ENCODE results near the genes OLAH and ACBD7.

DNA sequence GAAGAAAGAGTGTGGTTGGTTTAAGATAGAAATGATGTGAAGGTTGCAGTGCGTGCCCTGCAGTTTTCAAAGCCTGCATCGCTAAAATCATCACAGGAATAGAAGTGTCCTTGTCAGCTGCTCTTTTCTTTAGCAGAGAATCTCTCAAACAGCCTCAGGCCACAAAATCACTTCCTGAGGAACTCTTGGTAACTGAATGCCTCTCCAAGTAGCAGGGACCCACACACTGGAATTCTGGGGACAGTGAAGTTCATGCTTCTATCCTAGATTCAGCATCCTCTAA lies 307.1 kb downstream of the FRMD4A start:
- RRBS: no CpG with 5 or more reads among the region's 2 CpGs

GRCh38 chr10:14185415-14186032 lies 145.2 kb downstream of the FRMD4A start:
- RRBS: no CpG with 5 or more reads among the region's 6 CpGs

DNA sequence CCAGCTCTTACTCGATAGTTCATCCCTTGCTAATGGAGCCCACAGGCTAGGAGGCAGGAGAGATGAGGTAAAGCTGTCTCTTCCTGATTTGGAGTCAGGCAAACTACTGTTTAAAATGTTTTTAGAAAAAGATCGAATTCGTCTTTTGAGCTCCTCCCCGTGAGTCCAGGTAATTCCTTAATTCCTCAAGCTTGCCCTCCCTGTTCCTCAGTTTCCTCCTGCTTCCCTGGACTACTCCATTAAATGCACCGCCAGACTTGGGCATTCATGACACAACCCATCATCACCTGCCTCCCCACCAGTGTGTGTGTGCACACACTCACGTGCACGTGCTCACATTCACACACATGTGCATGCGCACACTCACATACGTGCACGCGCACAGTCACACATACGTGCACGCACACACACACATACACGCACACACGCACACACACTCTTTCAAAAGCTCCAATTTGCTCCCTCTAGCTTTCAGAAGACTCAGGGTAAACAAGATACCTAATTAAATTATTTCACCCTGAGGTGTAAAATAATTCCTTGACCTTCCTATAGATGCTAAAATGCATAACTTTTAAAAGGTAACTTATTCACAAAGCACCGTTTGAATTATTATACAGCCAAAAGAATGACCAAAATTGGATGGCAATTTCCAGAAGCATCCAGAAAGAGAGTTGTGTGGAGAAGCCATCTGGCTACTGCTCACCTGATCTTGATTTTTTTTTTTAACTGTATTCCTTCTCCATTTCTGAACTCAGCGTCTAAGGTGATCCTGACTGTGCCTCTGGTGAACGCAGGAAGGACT lies 216.6 kb downstream of the FAM107B start:
- RRBS: no CpG with 5 or more reads among the region's 18 CpGs

- RRBS: no CpG with 5 or more reads among the region's 17 CpGs
Measured at GRCh38 chr10:14578184-14579167, 196.2 kb downstream of the FAM107B start.

- RRBS: no CpG with 5 or more reads among the region's 8 CpGs
Measured at GRCh38 chr10:14586643-14587295, 187.9 kb downstream of the FAM107B start.

GRCh38 chr10:14617184-14617713 lies 157.4 kb downstream of the FAM107B start:
- RRBS: no CpG with 5 or more reads among the region's 3 CpGs

DNA sequence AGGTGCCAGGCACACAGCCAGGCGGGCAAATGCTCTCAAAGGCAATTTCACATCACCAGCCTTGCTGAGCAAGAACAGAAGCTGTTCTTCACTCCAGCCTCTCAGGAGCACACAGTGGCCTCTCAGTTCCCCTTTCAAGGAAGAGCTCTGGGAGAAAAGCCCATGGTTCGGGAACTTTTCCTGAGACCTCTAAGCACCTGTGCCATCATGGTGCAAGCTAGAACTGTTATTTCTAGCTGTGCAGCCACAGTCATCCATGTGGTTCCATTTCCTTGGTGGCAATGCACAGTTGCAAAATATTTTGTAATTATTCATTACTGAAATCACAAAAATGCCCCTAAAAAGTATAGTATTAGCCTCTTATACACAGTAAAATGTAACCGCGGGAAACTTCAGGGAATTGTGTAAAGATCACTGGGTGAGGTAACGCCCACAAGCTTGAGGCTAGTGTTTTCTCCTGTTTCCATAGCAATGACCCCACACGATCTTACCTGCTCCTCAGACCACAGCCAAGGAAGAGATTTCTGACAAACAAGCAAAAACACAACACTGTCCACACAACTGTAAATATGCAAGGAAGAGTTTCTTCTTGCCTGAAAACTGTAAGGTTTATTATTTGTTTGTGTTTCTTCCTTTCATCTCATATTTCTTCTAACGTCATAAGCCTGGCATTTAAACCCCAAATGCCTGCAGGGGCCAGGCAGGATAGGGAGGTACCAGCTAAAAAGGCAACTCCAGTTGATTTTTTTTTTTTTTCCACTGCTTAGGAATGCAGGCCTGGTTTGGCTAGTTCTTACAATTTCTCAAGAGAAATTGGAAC lies 121.1 kb downstream of the FAM107B start:
- RRBS: no CpG with 5 or more reads among the region's 7 CpGs

DNA sequence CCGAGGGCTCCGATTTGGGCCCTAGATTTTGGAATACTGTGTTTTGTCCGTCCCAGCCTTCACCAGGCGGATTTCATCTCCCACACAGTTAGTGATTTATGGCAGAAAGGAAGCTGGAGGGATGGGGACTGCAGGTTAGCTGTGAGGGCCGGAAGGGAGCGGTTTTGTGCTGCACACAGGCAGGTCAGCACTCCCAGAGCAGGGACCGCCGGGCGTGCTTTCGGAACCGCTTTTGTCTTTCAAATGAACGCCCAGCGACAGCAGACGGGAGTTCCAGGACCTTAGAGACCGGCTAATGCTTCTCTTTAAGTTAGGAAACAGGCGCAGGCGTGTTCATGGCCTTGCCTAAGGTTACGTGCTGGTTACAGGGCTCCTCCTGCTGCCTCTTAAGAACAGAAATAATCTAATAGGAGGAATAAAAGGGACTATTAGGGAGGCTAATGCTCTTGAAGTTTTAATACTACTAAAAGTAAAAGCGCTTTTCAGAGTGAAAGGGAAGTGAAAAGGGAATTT lies 698 bp downstream of the MEIG1 start:
- RRBS: 1% methylated on average over 10 of the region's 19 CpGs

GRCh38 chr10:15043707-15044102 lies at the start of gene OLAH:
TSS of gene OLAH (plus strand) at chr10:15043943.
- RRBS: no CpG with 5 or more reads among the region's 2 CpGs

DNA sequence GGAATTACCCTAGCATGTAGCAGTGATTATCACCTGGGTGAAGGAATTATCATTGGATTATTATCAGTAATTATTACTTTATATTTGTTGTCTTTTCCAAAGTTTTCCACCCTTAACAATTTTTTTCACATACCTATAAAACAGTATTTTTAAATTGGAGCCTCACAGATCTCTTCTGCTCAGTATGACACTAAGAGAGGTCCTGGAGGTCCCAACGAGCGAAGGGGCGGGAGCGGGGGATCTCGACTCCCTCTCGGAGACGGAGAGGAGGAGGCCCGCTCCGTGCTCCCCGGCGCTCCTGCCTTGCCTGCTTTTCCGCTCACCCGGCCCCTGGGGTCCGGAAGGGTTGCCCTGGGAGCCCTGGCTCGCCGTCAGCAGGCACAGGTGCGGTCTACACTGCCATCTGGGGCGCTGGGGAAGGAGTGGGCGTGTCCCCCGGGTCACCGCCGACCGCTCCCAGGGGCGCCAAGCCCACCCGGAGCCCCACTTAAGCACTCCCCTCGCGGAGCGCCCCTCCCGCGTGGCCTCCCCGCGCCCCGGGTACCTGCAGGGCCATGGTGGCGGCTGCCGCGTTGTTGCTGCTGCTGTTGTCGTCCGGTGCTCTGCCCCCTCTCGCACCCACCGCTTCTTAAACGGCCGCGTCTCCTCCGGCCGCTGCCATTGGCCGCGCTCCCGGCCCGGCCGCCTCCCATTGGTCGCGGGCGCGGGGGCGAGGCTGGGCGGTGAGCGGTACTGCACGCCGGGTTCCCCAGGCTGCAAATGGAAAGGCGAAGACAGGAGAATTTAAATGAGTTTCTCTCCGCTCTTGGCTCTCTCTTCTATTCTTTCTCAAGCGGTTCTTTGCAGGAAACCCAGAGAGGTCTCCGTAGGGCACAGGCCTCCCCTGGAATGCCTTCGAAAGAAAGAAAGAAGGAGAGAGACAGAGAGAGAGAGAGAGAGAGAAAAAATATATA lies at the start of gene ACBD7:
TSS of gene ACBD7 (minus strand) at position 604 of the 953 bp plus-strand sequence.
- RRBS: under 1% methylated on average over 41 of the region's 64 CpGs

GRCh38 chr10:15254749-15255377 lies 86.4 kb upstream of the NMT2 start:
- RRBS: no CpG with 5 or more reads among the region's 12 CpGs

DNA sequence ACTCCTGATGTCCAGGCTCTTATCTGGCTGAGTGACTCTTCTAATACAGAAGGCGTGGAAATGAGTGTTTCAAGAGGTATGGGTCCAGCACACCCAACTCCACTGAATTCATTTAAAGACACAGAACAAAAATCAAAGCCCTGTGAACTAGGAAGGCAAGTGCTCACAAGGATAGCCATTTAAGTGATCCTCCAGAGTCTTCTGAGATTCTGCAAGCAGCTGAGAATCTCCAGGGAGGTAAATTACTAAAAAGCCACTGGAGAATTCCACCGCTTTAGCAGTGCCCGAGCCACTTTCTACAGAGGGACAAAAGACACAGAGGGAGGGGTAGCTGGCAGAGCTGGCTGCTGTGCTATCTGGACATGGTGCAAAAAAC lies 24.5 kb downstream of the FAM171A1 start:
- RRBS: no CpG with 5 or more reads among the region's 3 CpGs

DNA sequence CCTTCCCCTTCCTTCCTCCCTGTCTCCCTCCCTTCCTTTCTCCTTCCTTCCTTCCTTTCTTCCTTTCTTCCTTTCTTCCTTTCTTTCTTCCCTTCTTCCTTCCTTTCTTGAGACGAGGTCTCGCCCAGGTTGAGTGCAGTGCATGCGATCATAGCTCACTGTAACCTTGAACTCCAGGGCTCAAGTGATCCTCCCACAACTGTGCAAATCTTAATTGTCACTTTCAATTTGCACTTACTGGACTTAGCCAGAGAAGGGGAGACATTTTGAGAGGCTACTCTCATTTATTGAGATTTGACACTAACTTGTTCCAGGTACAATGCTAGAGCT lies 157.9 kb upstream of the FAM171A1 start:
- RRBS: no CpG with 5 or more reads among the region's 3 CpGs

DNA sequence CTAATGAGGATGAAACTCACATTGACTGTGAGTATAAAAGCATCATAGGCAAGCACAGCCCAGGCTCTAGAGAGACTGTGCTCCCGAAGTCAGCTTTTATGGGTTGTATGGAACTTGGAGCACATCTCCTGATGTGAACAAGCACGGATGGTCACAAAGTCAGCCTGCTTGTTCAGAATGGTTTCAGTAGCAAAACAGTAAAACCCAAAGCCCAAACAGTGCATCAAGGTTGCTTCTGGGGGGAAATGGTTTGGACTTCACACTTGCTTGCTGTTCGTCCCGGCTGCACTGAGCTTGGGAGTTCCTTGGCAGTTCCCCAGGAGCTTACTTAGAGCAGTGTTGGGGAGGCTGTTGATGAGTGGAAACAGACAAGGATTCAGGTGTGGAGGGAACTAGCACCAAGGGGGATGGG lies 19.6 kb upstream of the ITGA8 start:
- RRBS: no CpG with 5 or more reads among the region's 4 CpGs

DNA sequence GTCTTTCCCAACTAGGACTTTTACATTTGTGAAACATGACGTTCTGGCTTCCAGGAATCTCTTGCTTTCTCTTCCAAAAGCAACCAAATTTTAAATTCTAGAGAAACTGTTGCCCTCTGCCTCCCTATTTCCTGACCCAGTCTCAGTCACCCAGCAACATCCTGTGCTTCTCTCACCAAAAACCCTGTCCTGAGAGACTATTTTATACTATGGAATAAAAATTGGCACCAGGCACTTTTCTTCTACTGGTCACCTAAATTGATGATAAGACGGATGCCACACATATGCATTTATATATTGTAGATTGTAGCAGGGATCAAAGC lies 839 bp upstream of the RSU1 start:
- RRBS: no CpG with 5 or more reads among the region's 2 CpGs

- RRBS: no CpG with 5 or more reads among the region's 4 CpGs
Measured at GRCh38 chr10:16950990-16951599, 133.9 kb upstream of the RSU1 start.

- RRBS: no CpG with 5 or more reads among the region's 6 CpGs
Measured at GRCh38 chr10:17003741-17004504, 125.7 kb downstream of the CUBN start.

GRCh38 chr10:17029198-17030282 lies 100.1 kb downstream of the CUBN start:
- RRBS: no CpG with 5 or more reads among the region's 14 CpGs

DNA sequence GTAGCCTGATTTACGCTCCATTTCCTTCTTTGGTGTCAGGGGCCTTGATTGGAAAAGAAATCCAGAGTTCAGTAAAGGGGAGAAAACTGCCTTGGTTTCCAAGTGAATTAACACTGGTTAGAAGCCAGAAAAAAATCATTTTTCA lies 268 bp upstream of the TRDMT1 start:
- RRBS: no CpG with 5 or more reads among the region's 1 CpG

DNA sequence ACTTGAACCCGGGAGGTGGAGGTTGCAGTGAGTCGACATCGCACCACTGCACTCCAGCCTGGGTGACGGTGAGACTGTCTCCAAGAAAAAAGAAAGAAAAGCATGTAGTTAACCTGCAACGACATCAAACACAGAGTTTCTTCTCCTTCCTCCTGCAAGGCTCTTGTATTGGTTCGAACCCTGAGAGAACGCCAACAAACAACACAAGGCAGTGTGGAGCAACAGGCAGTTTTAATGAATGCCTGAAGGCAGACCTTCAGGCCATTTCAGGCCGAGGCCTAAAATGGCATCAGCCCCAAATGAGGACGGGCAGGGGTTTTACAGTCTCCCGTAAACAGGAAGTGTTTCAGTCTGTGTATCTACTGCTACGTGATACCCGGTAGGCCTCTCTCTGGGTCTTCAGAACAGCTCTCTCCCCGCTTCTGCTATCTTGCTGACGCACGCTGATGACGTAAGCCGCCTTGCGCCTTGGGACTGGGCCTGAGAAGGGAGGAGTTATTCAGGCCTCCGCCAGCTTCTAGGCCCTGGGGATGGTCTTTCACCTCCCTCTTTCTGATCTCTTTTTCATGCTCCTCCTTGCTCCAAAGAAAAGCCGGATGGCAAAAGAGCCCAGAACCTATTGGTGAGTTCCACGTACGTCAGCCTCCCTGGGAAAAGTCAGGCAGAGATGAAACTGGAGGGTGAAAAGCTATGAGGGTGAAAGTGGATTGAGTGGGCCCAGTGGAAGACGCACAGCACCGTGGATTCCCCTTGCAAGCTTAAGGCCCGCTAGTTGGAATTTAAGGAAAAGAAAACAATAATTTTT lies 67.7 kb downstream of the ST8SIA6 start:
- RRBS: no CpG with 5 or more reads among the region's 25 CpGs